Iris pigment epithelial cell (primary cell): ENCODE measurements around the genes KIAA2012 and NBEAL1.

GRCh38 chr2:201572753-201573315 lies 46.1 kb downstream of the C2CD6 start:
- RRBS = no CpG with 5 or more reads among the region's 1 CpG

GRCh38 chr2:201758174-201758621 lies 22.5 kb downstream of the ALS2 start:
- RRBS = no CpG with 5 or more reads among the region's 1 CpG

GRCh38 chr2:201881130-201881449 lies 74.8 kb downstream of the CDK15 start:
- RRBS = no CpG with 5 or more reads among the region's 4 CpGs

- RRBS = no CpG with 5 or more reads among the region's 16 CpGs
Observed at GRCh38 chr2:201966814-201967405, 66.7 kb upstream of the FZD7 start.

GRCh38 chr2:202073023-202073443 lies at the start of gene KIAA2012:
Gene KIAA2012, plus strand, starts transcription at chr2:202073255.
- RRBS = no CpG with 5 or more reads among the region's 9 CpGs

- RRBS = no CpG with 5 or more reads among the region's 9 CpGs
Observed at GRCh38 chr2:202249848-202250415, 11.5 kb upstream of the SUMO1 start.

DNA sequence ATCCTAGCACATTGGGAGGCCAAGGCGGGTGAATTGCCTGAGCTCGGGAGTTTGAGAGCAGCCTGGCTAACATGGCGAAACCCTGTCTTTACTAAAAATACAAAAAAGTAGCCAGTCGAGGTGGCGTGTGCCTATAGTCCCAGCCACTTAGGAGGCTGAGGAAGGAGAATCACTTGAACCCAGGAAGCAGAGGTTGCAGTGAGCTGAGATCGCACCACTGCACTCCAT lies 23.2 kb downstream of the NOP58 start:
- RRBS = no CpG with 5 or more reads among the region's 6 CpGs

DNA sequence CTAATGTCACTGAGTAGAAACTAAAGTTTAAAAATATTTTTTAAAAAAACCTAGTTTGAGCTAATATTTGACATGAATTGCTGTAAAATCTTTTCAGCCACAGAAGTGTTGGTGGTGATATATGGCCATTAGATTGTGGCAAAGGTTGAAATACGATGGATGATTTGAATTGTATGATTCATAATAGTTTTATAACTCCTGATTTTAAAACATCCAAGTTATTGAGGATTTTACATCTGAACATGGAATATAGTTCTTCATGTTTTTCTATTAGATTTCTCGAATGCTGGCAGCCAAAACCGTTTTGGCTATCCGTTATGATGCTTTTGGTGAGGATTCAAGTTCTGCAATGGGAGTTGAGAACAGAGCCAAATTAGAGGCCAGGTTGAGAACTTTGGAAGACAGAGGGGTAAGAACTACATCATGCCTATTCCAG lies 31.6 kb downstream of the NOP58 start:
- RRBS = no CpG with 5 or more reads among the region's 4 CpGs

DNA sequence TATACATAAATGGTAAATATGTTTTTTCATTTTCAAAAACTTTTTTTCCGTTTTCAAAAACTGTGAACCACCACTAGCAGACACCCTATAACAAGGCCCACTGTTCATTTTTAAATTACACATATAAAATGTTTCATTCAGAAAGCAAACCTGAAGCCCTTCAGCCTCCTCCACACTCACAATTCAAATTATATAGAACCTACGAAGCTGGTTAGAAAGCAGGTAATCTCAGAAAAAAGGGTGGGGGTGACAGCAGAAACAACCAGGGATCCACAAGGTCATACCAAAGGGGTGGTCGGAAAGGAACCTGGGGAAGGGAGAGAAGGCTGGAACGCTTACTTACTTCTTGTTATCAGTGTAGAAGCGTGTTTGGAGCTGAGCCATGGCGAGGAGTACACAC lies 380 bp downstream of the WDR12 start:
- RRBS = no CpG with 5 or more reads among the region's 6 CpGs

DNA sequence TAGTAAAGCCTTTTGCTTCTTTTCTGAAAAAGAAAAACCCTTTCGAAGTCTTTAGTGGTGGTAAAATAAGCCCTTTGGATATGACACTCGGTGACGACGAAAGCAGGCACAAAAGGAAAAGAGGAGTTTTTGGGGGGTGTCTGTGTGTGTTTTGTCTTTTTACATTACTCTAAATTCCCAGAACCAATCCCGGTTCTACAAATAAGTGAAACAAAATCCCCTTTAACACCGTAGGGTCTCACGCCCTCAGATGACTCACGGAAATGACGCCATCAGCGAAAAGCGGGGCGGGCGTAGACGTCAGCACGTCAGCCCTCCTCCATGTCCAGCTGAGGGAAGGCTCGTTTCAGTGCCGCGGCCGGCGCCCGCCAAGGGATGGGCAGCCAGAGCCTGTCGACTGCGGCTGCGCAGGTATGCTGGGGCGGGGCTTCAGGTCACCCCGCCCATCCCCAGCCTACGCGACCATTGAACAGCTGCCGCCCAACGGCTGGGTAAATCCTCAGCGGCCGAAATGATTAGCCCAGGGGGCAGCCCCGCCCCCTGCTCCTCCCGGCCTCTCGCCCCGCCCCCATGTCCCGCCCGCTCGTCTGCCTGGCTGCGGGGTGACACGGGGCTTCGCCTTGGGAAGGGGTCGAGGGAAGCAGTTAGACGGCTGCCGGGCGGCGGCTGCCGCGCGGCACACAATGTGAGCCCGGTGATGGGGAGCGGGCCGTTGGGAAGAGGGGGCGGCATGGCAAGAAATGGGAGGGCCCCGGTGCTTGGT lies at the start of gene NBEAL1:
NBEAL1 (plus strand) TSS at position 578 of the 763 bp plus-strand sequence.
- RRBS = 1% methylated on average over 17 of the region's 55 CpGs

DNA sequence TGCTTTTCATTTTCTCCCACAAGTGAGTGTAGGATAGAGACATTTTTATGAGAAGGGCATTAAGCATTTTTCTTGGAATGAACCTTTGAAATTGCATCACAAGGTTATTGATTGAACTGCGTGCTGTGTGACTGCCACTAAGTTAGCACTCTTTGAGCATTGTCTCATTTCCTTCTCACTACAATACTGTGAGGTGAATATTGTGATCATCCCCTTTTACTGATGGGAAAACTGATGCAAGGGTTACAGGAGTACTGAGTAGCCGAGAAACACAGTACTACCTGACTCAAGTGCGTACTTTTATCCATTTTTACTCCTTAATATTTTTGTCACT lies 2.0 kb downstream of the NBEAL1 start:
- RRBS = no CpG with 5 or more reads among the region's 3 CpGs

DNA sequence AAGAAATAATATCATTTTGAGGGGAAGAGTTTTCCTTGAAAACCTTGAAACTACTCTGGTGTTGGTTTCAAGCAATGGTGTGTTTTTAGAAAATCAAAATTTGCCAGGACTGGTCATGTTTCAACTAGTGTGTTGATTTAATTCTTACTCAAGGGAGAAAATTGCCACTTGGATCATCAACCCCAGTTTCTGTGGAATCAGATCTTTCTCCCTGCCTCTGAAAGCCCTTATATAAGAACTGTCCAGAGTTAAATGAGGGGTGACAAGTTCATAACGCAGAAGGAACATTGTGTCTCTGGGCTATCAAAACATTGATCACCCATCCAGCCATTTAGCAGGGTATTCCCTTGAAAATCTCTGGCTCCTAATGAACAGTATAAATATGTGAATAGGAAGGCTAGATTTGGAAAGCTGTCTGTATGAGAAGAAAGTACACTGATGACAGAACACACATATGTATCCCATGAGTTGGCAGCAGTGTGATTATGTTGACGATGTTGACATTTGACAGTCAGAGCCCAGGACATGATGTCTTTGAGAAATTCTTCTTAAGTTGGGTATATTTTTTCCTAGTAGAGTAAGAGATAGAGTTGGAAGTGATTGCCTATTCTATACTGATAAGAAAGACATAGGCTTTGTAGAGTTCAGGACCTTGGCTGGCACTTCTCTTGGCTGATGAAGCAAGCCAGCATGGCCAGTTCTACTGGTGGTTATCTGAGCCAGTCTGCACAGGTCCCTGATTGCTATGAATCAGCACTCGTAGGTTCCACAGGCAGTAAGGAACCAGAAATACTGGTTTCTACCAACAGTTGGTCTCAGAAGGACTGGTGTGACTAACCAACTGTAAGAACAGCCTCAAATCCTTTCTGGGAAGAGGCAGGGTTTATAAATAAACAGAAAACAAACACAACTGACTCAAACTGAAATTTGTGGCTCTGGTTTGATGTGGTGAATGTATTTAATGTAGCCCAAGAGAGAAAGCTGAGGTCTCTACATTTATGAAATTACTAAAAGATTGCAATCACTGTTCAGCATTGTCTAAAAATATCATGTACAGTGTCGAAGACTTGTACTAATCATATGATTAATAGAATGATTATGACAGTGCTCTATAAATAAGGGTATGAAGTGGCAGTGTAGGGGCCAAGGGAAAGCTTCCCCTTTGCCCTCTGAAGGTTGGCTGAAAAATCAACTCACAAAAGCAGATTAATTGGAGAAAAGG lies 43.8 kb upstream of the RAPH1 start:
- RRBS = no CpG with 5 or more reads among the region's 4 CpGs

DNA sequence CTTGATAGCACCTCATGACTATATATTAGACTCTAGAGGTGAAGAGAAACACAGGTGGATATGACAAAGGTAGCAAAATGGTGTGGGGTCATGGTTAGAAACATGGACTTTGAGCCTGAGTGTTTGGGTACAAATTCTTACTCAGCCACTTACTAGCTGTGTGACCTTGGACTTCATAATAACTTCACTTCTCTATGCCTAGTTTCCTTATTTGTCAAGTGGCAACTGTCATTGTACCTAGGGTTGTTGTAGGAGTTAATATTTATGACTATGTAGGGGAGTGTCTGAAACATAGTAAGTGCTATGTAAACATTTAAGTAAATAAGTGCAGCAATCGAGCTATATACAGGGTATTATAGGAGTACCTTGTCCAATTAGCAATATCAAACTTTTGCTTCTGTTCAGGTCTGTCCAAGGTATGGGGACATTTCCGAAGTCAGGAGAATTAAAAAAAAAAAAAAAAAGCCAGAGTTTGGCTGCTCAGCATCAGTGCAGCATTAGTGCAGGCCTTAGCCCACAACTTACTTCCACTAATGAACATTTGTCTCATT lies 49.7 kb upstream of the RAPH1 start:
- RRBS = no CpG with 5 or more reads among the region's 2 CpGs

DNA sequence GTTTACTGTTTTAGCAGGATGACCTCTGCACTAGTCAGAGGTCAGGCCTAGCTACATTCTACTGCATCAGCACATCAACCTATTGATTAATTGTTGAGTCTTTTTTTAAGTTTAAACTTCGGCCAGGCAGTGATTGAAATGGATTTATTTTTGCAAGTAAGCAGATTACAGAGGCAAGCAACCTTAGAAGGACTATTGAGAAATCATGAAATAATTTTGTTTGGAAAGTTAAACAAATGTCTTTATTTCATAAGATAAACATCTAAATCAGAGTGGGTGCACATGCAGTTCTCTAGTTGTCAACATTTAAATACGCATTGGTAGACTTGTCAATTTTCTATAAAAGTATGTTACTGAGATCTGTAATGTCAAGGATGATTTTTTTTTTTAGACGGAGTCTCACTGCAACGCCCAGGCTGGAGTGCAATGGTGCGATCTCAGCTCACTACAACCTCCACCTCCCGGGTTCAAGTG lies 75.2 kb upstream of the CD28 start:
- RRBS = no CpG with 5 or more reads among the region's 6 CpGs

DNA sequence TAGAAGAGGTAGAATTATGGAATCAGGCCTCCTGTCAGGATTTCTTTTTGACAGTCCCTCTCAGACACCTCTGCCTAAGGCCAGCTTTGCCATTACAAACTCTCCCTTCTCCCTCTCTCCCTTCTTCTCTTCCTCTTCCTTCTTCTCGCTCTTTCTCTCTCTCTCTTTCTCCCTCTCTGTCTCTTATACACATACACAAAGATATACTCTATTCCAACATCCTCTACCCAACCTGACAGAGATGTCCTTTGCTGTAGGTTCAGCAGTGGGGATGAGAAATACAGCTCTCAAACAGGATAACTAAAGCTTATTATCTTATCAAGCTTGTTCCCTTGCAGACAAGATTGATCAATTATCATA lies 4.5 kb downstream of the CTLA4 start:
- RRBS = no CpG with 5 or more reads among the region's 1 CpG

GRCh38 chr2:204546299-204546917 lies 1.1 kb downstream of the PARD3B start:
- RRBS = no CpG with 5 or more reads among the region's 8 CpGs

DNA sequence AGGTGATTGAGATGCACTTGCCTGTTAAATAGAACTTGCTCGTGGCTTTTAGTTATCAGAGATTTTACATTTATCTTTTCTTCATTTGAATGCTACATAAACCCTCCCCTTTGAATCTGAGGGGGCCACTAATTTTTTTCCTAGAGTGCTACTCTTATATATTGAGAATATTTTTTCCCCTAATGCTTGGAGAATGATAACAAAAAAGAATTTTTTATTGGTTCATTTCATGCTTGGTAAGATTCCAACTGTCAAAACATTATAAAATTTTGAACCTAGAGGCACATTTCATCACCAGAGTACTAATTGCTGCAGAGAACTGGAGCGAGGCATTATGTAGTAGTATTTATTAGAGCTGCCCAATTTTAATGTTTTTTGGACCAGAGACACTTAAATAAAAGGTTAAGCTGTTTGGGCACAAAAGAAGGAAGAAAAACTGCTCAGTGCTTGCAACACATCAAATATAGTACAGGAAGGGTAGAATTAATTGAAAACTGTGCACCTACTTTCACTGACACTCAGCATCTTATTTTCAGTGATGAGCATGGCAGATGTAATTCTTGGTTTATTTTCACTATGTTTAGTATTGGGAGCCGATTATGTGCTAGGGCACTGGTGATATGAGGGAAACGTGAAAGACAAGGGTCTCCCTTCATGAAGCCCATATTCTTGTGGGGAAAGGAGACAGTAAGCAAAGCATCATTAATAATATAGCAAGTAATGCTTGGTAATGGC lies 159.5 kb downstream of the PARD3B start:
- RRBS = no CpG with 5 or more reads among the region's 4 CpGs

DNA sequence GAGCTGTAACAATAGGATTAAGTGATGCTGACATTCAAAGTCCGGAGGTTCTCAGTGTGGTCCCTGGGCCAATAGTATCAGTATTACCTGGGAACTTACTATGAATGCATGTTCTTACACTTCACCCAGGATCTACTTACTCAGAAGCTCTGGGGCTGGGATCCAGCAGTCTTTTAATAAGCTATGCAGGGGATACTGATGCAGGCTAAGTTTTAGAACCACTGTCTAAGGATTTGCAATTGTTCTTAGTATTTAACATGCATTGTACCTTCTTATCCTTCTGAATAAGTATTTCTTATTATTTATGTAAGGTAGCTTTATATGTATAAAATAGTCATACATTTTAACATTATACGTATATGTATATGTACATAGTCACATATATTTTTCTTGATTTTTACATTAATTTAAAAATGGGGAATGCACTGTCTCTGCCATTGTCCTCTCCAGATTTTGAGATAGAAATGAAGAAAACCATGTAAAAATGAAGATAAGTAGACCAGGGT lies 196.7 kb downstream of the PARD3B start:
- RRBS = no CpG with 5 or more reads among the region's 2 CpGs

- RRBS = no CpG with 5 or more reads among the region's 7 CpGs
Observed at GRCh38 chr2:204860126-204860581, 314.9 kb downstream of the PARD3B start.